ENCODE measurements around the gene ZNF467.

GRCh38 chr7:149548435-149549440 lies 51.1 kb upstream of the ZNF746 start:
- PRO-cap, 2 experiments: no peak in any of the 2 experiments

DNA sequence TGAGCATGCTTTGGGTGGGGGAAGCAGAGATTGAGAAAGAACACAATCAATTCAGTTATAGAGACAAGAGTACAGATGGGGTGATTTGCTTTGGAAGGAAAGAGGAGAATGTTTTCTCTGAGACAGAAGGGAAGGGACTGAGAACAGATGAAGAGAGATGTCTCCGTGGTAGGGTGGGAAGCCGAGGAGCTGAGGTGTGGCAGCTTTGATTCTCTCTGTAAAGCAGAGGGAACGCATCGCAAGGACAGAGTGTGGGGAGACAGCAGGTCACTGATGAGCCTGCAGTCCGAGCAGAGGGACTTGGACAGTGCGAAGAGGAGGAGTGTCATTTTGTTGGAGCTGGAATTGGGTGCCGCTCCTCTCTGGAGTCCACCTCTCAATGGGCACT lies 63.9 kb upstream of the ZNF746 start:
- PRO-cap, 2 experiments: no peak in any of the 2 experiments

DNA sequence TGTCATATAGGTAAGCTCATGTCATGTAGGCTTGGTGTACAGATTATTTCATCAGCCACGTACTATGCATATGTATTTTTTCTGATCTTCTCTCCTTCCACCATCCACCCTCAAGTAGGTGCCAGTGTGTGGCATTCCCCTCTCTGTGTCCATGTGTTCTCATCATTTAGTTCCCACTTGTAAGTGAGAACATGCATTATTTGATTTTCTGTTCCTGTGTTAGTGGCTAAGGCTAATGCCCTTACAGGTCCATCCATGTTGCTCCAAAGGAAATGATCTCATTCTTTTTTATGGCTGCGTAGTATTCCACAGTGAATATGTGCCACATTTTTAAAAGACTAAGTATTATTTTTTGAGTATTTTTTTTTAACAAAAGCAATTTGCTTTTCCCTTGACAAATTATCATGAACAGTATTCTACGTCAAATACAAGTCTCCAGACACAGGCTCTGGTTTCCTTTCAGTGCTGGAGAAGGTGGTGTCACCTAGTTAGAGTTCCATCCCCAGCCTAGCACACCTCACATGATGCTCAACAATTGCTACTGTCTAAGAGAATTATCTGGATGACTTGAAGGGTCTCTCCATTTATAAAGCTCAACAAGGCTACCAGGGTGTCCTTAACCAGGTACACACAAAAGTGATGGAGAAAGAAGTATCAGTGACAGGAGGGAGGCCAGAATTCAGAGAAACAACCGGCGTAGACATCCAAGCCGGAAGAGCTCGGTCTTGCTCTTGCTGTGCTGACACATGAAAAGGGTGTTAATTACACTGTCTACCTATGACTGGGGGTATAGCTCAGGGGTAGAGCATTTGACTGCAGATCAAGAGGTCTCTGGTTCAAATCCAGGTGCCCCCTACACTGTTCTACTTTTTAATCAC lies 86.6 kb upstream of the ZNF746 start:
- PRO-cap, 2 experiments: no peak in any of the 2 experiments

DNA sequence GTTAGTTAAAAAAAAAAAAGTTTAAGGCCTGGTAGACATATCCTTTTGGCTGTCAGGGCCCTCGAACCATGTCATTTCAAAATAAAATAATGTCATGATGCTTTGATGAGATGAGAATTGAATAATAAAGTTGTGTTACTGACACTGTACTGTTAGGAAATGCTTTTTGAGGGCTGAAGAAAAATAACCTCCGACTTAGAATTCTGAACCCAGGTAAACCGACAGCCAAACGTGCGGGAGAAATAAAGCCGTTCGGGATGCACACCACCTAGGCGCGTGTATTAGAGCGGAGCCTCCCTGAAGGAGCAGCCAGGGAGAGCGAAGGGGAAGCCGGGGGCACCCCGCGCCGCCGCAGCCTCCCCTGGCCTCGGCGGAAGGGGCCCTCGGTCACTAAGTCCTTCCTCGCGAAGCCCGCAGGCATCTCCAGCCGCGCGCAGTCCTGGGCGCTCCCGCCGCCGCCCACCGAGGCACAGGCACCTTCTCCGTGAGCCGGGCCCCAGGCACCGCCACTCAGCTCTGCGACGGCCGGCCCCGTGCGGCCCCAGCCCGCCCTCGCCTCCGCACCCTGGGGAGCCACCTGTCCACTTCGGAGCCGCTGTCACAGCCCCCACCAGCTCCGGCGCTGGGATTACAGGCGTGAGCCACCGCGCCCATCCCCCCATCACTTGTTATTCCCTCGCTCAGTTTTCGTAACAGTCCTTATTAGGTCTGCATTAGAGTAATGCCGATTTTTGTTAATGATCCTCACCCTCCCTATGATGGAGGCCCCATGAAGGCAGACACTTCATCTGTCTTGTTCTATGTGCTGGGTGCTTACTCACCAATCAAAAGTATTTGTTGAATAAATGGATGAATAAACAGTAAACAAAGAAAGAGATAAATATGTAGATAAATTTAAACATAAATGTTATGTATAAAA lies 22.2 kb upstream of the KRBA1 start:
- PRO-cap, 2 experiments: no peak in any of the 2 experiments

DNA sequence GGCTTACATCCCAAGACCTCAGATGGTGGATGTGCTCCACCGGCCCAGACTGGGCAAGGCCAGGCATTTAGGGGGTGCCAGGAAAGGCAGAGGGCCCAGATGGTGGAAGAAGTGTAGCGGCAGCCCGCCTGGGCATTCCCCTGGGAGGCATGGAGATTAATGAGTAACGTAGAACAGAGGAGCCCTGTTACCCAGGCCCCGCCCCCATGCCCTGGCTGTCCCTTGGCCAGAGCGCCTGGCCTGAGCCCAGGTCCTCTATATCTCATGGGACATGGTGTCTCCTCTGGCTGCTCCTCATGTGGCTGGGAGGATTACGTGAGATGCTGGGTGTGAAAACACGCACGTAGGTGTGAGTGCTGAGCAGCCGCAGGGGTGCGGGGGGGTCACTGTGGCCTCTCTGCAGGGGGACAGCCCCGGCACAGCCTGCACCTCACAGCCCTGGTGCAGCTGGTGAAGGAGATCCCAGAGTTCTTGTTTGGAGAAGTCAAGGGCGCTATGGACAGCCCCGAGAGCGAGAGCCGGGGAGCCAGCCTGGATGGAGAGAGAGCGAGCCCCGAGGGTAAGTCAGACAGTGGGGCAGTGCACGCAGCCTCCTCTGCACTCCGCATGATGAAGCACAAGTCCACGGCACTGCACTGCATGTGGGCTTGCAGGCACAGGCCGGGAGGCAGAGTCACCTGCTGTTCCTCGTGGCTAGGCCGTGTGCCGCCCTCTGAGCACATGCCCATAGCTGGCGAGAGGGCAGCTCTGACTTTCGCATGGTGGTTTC lies 5.9 kb downstream of the KRBA1 start:
- PRO-cap, 2 experiments: no peak in any of the 2 experiments

GRCh38 chr7:149741691-149741963 lies 26.9 kb downstream of the KRBA1 start:
- PRO-cap, 2 experiments: peak in 1 of 2 experiments; most common plus-strand start chr7:149741788 (in 1)

DNA sequence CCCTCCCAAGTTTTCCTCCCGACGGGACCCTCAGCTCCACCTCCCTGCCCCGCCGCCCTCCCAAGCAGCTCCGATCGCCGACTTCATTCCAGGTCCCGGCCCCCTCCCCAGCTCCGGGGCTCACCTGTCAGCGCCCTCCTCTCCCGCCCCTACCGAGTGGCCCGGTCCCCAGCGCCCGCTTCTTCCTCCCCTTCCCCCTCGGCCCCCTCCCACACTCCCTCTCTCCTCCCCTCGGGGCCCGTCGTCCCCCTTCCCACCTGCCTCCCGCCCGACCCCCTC lies 869 bp downstream of the ZNF467 start:
- PRO-cap, 2 experiments: no peak in any of the 2 experiments

GRCh38 chr7:149772859-149773830 lies at the start of gene ZNF467:
Gene ZNF467 (minus strand): TSS chr7:149773588.
- PRO-cap, 2 experiments: no peak in any of the 2 experiments

DNA sequence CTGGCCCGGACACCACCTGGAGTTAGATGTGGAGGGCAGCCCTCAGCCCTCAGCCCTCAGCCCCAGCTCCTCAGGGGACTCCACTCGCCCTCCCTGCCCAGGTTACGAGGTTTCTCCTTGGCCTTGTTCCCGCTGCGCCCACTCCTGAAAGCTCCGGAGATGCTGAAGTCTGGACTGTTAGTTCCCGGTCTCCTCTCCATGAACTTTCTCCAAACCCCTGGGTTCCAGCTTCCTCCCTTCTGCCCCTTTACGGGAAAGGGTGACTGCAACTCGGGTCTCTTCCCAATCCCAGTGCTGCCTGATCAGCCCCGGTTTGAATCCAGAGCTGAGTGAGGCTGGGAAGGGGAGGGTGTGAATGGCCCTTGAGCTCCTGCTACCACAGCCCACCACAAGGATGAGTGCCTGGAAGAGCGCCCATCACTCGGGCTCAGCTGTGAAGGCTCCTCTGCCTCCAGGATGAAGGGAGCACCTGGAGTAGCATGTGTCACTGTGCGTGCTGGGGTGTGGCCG lies 824 bp upstream of the ZNF467 start:
- PRO-cap, 2 experiments: no peak in any of the 2 experiments

DNA sequence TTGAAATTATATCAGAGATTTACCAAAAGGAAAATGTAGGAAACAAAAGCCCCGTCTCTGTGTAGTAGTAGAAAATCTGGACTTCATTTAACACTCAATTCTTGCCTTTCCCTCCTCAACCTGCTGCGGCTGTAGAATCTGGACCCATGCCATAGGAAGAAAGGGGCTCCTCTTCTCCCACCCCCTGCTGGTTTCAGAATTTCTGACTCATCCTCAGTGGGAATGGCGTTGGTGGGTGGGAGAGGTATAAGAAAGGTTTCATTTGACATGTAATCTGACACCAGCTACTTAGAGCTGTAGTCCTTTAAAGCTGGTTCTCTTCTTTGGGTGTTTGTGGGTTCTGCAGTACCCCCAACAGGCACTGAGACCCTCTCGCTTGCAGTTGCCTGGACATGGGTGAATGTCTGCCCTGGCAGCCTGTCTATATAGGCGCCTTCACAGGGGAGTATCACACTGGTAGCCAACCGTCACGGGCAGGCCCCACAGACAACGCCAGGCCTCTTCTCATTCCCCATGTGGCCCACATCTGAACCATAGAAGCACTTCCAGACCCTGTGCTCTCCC lies 17.2 kb downstream of the ZNF862 start:
- PRO-cap, 2 experiments: no peak in any of the 2 experiments

GRCh38 chr7:149861457-149862122 lies 12.2 kb upstream of the ATP6V0E2 start:
- PRO-cap, 2 experiments: no peak in any of the 2 experiments

GRCh38 chr7:149872353-149873032 lies 1.3 kb upstream of the ATP6V0E2 start:
- PRO-cap, 2 experiments: peak in 2 of 2 experiments; most common plus-strand start chr7:149872964 (in 2)

DNA sequence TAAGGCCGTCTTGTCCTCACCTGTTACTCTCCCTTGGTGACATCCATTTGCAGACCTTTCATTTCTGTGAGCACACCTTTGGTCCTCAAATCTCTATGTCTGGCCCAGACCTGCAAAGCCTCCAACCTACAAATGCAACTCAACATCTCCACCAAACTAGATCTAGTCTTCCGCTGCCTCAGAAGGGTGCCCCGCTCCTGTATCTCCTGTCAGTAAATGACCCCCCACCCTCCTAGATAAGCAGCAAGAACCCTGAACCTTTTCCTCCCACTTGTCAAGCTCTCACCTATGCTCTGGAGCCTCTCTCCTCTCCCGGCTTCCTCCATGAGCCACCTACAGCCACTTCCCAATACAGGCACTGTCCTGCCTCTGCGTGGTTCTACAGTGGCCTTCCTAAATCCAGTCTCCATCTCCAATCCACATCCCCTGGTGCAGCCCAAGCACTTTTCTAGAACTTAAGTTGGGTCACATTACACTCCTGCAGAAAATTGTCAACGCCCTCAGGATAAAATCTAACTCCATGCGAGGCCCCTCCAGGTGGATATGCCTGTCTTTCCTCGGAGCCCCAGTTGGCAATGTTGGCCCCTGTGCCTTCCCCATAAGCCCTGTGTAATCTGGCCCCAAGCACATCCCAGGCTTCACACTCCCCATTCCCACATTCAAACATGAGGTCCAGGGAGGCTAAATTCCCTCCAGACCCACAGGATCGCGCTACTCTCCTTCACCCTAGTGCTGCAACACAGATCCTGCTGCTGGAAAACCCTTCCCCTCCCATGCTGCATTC lies 45.5 kb upstream of the LRRC61 start:
- PRO-cap, 2 experiments: no peak in any of the 2 experiments

DNA sequence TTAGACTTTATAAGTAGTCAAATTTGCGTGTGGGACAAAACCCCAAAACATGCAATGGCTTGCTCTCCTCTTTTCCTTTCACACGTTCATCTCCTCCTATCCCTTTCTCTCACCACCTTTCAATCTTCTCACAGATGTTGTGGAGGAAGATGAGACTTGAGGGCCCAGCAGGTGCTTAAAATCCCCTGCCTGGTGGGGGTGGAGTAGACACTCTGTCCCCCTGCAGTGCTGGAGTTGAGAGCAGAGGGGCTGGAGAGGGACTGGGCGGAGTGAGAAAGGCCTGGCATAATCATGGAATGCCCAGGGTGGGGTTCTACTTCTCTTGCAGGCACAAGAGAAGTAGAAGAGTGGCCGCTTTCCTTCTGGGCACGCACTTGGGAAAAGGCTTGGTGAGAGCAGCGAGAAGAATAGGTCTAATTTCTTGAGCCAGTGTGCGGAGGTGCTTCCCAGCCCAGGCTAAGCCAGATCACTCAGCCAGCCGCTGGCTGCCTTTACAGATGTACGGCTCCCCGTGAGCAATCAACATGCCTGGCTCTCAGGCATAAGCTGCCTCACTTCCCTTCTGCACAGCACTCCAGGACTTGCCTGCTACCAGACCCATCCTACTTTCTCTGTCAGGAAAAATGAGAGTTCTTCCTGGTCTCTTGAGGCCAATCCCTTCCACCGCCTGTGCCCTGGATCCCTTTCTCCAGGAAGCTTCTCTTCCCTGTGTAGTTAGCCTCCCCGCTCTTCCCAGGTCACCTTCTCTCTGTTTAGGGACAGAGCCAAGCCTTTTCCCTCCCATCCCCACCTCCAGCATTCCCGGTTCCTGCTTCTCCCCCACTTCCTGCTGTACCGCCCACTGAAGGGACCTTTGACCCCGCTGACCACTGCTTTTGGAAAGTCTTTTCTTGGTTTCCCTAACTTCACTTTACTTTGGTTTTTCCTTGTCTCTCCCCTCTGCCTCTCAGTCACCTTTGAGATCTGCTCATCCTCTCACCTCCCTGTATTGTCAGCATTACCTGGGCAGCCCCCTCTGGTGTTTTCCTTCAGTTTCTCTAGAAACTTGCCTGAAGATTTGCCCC lies 1.0 kb upstream of the ACTR3C start:
- PRO-cap, 2 experiments: peak in 2 of 2 experiments; most common minus-strand start position 298 of the sequence (in 1)

DNA sequence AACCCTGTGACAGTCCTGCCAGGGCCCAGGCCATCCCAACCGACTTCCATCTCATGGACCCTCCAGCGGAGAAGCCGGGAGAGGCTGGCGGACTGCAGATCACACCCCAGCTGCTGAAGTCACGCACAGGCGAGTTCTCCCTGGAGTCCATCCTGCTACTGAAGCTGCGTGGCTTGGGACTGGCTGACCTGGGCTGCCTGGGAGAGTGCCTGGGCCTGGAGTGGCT lies 4.7 kb downstream of the RARRES2 start:
- PRO-cap, 2 experiments: no peak in any of the 2 experiments

DNA sequence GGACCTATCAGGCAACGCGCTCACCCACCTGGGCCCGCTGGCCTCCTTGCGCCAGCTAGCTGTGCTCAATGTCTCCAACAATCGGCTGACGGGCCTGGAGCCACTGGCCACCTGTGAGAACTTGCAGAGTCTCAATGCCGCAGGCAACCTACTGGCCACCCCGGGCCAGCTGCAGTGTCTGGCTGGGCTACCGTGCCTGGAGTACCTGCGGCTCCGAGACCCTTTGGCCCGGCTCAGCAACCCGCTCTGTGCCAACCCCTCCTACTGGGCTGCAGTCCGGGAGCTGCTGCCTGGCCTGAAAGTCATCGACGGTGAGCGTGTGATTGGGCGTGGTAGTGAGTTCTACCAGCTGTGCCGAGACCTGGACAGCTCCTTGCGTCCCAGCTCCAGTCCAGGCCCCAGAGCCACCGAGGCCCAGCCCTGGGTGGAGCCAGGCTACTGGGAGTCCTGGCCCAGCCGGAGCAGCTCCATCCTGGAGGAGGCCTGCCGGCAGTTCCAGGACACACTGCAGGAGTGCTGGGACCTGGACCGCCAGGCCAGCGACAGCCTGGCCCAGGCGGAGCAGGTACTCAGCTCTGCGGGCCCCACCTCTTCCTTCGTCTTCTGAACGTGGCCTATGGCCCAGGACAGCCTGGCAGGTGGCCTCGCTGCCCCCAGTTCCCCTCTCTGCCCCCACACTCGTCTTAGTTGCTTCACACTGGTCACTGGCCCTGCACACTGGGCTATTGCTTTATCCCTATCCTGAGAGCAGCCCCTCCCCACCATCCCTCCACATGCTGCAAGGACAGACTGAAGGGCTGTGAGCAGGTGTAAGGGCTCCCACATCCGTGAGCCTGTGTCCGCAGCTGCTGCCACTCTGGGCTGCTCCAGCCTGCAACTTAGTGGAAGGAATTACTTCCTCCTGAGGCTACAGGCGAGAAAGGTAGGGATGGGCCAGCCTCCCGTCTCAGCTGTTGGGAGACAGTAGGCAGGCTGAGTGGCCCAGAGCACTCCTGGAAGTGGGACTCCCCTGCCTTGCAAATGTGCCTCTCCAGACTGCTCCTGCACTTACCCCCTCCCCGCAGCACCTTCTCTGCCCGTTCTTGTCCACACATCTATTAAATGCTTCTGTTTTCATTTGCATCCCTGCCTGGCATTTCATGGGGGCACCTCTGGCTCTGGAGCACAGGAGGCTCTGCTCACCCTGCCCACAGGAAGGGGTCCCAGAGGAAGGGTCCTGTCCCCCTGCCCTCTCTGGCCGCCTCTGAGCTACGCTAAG lies 4.0 kb downstream of the RARRES2 start:
- PRO-cap, 2 experiments: no peak in any of the 2 experiments

DNA sequence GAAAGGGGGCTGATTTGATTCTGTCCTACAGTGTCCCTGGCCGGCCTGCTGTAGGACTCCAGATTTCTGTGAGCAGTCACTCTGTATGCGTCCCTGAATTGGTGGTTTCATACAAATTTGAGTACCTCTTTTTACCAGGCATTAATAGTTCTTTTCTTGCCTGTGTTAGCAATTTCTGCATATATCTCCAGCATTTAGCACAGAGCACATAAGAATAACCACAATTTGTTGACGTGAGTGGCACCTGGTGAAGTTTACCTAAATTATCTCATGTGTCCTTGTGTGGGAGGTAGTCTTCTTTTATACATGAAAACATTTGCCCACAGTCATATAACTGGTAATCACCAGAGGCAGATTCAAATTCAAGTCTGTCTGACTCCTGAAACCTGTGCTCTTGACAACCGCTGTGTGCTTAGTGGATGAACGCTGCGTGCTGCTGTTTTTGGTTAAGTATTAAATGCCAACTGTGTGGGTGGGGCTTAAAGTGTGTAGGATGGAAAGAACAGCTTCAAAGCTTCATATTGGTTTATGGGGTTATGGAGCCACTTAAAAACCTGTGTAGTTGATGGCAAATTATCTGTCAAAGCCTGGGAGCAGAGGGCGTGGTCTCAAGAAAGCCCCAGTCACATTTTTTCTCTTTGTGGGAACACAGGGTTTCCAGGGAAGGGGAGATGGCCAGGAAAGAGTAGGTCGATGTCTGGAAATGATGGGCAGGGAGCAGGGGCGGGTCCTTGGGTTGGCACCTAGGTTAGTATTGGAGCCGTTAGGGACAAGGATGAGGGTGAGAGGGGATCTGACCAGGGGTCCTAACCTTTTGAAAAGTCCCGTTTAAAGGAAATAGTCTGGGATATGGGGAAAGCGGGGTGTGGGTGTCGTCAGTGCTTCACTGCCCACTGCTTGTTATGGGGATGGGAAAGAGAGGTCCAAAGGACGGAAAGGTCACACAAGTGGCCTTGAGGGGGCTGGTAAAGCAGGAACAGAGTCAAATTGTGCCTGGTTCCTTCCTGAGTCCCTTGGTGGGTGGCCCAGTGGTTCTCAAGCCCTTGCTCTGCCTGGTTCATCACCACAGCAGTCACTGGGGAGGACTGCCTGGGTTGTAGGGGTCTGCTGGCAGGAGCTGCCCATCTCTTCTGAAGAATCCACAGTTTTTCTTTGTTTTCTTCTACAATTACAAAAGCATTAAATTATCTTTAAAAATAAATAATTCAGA lies 2.9 kb upstream of the ZNF775 start:
- PRO-cap, 2 experiments: no peak in any of the 2 experiments

- PRO-cap, 2 experiments: no peak in any of the 2 experiments
These were observed 7.1 kb upstream of the ENSG00000284691 start for GRCh38 chr7:150398143-150398956.

GRCh38 chr7:150483939-150484654 lies 30.6 kb upstream of the GIMAP7 start:
- PRO-cap, 2 experiments: no peak in any of the 2 experiments

DNA sequence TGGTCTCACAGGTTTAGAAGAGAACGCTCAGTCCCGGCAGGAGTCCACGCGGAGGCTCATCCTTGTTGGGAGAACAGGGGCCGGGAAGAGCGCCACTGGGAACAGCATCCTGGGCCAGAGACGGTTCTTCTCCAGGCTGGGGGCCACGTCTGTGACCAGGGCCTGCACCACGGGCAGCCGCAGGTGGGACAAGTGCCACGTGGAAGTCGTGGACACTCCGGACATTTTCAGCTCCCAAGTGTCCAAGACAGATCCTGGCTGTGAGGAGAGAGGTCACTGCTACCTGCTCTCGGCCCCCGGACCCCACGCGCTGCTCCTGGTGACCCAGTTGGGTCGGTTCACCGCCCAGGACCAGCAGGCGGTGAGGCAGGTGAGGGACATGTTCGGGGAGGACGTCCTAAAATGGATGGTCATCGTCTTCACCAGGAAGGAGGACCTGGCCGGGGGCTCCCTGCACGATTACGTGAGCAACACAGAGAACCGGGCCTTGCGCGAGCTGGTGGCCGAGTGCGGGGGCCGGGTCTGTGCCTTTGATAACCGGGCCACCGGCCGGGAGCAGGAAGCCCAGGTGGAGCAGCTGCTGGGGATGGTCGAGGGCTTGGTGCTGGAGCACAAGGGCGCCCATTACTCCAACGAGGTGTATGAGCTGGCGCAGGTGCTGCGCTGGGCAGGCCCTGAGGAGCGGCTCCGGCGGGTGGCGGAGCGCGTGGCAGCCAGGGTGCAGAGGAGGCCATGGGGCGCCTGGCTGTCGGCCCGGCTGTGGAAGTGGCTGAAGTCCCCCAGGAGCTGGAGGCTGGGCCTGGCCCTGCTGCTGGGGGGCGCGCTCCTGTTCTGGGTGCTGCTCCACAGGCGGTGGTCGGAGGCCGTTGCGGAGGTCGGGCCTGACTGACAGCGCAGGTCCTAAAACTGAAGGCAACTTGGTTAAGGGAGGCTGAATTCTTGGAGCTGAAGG lies 3.9 kb downstream of the GIMAP1 start:
- PRO-cap, 2 experiments: no peak in any of the 2 experiments

All from Colon Carcinoma Metastatic in the Brain (tissue), 2 donors.